ENCODE measurements around a stretch of chr6.

DNA sequence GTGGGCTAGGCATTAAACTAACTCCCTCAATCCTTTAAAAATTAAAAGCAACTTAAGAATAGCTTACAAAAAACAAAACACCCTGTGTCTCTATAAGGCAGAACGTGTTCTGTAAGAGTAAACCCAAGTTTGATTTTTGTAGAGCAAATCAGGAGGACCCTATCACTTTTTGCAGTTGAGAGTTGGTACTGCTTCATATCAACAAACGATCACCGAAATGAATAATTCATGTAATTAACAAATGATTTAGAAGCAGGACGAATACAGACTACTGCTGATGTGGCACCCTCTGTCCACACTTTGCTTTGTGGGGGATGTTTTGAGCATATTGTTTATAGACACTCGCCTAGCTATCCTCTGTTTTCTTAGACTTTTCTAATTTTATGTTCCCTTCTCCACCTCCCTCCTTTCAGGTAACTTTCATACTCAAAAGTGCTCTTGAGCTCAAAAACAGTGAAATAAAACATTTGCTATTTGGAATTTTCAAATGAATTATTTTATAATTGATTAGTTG, 1.5 kb downstream of the CD2AP start:
- PRO-cap = no peak

- PRO-cap = no peak
Measured at GRCh38 chr6:47653694-47654027, 44.7 kb upstream of the ADGRF4 start.

GRCh38 chr6:47669879-47670534, 28.4 kb upstream of the ADGRF4 start:
- PRO-cap = no peak

DNA sequence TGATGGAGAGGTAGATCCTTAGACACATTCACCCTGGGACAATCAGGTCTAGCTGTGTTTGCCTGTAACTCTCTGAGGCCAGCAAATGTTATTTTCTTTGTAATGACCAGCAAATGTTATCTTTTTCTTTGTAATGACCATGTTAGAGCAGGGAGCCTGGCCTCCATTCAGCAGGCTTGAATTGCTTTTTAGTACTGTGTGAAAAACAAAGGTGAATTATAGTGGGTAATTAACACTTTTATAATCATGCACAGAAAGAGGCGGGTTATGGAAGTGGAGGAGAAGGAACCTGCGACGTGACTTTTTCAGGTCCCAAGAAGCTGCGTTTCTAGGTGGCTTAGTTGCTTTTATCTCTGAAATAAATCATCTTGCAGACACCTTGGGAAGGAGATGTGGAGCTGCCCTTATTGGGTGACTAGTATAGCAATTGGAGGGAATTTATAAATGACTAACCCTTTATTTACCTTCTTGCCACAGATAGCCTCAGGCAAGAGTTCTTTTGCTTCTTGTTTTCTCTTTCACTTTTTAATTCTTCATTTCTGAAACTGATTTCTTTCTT, 2.8 kb downstream of the ADGRF4 start:
- PRO-cap = no peak

DNA sequence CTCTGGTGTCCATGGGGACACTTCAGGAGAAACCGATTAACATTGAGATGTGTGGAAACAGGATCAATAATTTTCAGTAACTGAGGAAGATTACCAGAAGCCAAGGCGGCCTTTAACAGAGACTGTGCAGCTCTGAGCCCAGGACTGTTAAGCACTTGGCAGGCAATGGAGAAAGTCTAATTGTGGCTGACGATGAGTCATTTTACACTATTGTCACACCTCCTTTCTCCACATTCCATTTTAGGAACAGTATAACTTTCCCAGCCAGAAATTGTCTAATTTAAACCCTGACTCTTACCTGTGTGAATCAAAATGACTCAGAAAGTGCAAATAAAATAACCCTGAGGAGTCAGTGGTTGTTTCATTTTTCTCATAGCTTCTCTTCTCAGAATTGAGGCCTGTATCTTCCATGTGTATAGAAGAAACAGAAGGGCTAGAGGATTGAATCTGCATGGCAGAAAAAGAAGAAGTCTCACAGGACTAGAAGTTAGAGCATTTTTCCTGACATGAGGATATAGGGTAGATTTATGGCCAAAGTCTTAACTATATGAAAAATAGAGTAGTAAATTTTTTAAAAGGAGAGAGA, 40.0 kb upstream of the OPN5 start:
- PRO-cap = no peak

DNA sequence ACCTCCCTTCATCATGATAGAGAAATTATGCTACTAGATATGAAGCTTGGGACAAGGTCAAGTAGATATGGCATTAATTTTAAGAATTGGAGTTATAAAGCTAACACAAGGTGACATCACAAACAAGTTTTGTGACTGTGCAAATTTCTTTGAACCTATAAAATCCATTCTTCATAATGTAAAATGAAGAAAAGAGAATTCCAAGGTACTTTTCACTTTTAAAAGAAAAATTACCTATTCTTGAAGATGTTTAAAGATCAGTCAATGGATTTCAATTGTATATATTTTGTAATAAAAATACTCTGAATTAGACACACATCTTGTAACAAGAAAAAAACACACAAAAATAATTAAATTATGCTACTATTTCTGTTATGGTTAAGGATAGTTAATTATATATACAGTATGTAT, 604.3 kb upstream of the PTCHD4 start:
- PRO-cap = no peak

DNA sequence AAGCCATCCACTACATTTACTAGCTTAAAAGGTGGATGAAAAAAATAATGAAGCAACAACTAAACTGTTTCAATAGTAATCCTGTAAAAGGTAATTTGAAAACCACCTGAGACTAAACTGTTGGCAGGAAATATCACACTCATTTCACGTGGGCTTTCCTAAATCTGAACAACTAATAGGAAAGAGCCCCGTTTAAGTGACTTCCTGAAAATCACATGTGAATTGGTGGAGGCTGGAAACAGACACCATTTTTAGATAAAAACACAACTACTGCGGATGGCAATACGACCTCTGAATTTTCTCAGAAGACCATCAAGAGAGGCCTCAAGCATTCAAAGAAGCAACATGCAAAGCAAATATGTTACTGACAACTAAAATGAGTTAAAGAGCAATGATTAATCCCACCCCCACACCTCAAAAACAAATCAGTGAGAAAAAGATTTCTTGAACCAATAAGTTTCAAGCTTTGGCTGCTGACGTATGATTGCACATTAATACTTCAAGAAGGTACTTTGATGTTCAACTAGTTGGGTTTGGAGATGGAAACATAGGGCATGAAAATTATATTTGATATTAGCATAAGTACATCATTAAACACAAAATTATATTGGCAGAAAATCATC, 1.1 kb downstream of the MMUT start:
- PRO-cap = unidirectional peak, plus-strand start at position 249 of the sequence

- PRO-cap = no peak
Measured at GRCh38 chr6:49570608-49570943, 20.1 kb downstream of the C6orf141 start.

DNA sequence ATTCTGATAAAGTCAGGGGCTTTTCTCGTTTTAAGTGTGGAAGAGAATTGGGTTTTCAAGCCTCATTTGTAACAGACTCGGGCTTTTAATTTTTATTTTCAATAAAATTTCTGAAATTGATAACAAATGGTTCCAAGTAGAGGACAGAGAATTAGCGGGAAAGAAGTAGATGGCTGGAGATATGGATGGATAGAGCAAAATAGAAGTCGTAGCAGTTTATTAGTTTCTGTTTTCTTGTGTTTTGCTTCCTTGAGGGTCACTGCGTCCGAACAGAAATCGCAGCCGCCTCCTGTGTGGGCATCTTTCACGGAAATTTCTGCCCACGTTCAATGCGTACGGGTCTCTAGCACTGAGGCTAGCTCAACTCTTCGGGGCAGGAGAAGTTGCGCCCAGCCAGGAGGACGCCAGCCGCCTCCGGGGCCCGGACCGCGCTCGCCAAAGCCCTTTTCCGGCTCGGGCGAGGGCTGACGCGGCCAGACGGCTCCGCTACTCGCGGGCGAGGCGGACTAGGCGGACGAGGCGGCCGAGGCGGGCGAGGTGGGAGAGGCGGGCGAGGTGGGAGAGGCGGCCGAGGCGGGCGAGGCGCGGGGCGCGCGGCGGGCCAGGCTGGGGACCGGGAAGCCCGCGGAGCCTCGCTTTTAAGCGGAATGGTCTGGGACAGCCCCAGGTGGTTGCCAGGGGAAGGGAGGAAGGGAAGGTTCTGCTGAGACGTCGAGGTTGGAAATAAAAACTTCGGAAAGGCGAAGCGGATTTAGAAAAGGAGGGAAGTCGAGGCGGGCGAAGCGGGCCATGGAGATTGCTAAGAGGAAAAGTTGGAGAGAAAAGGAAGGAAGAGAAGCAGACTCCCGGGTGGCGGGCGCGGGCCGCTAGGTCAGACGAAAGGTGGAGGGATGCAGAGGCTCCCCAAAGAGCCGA, 898 bp downstream of the TFAP2B start:
- PRO-cap = no peak

DNA sequence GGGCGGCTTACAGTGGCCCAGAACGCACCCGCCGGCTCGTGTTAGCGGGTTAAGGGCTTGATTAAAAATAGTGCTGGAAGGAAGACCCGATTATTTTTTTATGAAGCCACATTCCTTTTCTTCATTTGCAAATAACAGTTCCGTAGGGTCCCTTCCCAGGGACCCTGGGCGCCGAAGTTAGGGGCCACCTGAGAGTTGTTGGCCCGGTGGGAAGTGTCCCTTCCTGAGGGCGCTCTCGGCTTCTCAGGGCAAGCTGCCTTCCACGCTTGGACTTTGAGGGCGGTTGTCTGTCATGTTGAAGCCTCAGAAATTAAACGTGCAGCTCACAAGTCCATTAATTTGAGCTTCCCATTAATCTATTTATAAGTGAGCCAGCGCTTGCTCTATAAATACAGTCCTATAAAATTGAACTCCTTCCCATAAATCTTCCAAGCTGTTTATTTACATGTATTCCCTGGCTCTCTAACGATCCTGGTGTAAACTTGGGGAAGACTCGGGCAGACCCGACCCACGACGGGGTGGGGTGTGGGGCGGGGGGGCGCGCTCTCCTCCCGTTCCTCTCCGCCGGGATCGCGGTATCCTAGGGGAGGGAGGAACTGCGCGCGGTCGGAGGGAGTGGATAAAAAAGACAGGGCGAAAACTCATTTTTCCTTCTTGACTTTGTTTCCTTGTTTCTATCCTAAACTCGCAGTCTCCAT, 30.9 kb downstream of the TFAP2B start:
- PRO-cap = no peak

GRCh38 chr6:51025584-51025999, 206.9 kb downstream of the TFAP2B start:
- PRO-cap = no peak

DNA sequence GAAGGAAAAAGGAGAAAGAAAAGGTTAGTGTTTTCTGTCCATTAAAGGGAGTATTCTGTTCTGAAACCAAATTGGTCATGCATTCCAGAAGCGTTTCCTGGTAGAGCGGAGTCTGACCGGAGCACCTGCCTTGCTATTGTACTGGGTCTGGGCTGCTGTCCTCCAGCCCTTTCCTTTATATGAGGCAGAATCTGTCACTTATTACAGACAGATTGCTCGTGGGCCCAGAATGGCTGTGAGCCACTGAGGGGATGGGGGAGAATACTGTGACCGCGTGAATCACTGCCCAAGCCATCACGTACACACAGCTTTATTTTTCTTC, 573.5 kb downstream of the PKHD1 start:
- PRO-cap = no peak

- PRO-cap = no peak
Measured at GRCh38 chr6:51704895-51705289, 382.5 kb downstream of the PKHD1 start.

DNA sequence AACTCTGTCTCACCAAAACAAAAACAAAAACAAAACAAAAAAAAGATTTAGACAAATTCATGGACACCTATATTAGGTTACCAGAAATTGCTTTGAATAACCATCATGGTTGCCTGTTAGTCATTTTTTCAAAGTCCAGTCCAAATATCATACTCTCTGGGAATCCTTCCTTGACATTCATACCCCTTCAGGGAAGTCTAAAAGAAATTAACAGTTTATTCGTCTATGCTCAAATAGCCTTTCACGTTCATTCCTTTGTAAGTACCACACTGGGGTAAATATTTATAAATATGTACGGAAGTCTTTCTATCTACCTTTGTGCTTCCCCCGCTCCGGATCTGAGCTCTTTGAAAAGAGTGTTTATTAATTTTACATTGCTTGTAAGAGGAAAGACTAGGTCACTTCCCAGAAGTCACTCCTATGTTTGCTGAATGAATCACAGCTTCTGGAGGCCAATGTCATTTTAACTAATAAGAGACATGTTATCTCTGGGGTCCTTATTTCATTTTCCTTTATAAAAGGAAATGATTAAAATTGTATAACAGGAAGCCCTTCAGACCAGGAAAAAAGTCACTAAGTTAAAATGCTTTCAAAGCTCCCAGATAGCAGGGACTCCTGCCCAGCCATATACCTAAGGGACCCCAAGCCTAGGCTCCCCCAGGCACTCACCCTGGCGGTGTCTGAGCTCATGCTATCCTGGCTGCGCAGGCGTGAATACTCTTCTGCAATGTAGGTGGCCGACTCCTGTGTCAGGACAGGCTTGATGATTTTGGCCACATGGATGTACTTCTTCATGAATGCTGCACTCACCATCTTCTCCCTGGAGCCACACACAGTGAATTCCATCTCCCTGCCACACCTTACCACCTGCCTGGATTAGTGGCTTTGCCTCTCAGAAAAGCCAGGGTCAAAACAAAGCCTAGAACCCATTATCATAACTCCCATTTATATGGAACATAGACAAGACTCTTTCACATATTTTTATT, 12.6 kb downstream of the MCM3 start:
- PRO-cap = no peak

- PRO-cap = no peak
Measured at GRCh38 chr6:52390021-52390741, 28.2 kb downstream of the PAQR8 start.

GRCh38 chr6:52423944-52424541, 3.9 kb downstream of the EFHC1 start:
- PRO-cap = no peak

DNA sequence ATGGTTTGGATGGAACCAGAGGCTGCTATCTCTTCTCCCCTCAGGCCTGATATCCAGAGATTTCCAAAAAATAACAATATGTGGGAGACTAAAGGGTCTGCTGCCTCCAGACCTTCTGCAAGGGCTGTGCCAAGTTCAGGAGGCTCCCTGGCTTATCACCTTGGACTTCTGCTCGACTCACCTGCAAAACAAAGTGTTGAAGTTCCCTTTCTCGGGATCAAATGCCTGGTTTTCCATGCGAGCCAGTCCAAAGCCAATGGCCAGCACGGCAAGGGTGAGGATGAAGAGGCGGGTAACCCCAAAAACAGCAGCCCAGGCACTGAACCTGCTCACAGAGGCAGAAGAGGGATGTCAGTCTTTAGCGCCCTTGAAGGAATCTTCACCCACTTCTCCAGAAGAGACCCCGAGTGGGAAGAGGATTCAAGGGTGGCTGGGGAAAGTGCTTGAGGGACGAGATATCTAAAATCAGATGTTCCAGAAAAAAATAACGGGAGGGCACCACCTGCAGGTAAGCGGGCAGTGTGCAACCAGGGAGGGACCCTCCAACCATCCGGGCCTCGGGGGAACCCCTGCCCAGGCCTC, 71.4 kb downstream of the TRAM2 start:
- PRO-cap = no peak

- PRO-cap = no peak
Measured at GRCh38 chr6:52521949-52522455, 54.9 kb downstream of the TRAM2 start.

DNA sequence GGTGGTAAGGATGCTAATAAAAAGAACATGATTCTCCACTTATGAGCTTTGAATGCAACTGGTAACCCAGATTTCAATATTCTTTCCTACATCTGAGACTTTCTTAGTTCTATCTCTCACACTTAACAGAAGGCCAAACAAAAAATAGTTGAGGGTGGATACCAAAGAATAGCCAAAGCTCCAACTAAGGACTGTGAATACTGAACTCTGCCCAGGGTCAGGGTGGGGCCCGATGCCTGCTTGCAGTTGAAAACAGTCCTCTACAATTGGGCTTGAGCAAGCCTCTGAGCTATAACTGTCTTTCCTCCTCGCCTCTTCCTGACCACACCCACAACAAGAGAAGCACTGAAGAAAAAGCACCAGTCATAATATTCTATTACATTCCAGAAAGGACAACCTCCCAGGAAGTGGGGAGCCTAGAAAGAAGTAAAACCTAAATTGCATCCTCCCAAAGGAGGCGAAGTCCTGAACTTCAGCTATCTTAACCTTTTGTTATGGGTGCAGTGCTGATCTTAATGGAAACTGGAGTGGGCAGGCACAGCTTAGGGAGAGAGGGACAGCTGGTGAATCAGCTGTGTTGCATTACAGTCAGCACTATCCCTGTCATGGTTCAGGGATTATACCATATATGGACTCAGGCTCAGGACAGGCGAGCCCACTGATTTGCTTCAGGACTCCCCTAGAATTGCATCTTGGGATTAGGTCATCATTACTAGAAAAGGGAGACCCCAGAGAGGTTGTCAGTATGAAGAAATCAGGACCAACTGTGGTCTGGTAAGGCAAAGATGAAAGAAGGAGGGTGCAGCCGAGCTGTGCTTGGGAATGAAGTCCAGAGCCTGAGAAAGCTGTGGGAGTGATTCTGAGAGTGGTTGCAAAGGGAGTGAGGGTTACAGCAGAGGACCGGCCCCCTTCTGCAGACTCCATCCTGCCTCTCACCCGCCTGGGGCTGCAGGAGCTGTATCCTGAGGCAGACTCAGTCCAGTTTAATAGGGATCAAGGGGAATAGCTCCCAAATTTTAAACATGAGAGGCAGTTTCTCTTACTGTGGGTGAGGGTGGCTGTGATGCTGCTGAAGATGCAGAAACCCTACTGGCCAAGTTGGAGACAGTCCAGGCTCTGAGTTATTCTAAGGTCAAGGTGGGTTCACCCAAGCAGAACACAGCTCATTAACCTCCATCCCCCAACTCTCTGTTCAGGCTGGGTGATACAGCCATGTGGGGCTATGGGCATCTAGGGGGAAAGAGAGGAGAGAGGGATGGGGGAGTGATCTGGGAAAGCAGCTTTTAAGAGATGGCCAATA, 18.4 kb upstream of the TRAM2 start:
- PRO-cap = no peak

- PRO-cap = no peak
Measured at GRCh38 chr6:52666533-52666865, 4.4 kb upstream of the TMEM14A start.